Iris pigment epithelial cell (primary cell): ENCODE results near the genes TIGD6, CSF1R and CAMK2A.

GRCh38 chr5:149872367-149873060, 72.1 kb downstream of the PDE6A start:
- RRBS = no CpG with 5 or more reads among the region's 11 CpGs

GRCh38 chr5:149932787-149933084, 11.9 kb downstream of the PDE6A start:
- RRBS = 66% methylated on average over 3 of the region's 14 CpGs

GRCh38 chr5:149959321-149959816, 1.2 kb upstream of the SLC26A2 start:
- RRBS = no CpG with 5 or more reads among the region's 5 CpGs

GRCh38 chr5:149959933-149960421, 581 bp upstream of the SLC26A2 start:
- RRBS = no CpG with 5 or more reads among the region's 18 CpGs

DNA sequence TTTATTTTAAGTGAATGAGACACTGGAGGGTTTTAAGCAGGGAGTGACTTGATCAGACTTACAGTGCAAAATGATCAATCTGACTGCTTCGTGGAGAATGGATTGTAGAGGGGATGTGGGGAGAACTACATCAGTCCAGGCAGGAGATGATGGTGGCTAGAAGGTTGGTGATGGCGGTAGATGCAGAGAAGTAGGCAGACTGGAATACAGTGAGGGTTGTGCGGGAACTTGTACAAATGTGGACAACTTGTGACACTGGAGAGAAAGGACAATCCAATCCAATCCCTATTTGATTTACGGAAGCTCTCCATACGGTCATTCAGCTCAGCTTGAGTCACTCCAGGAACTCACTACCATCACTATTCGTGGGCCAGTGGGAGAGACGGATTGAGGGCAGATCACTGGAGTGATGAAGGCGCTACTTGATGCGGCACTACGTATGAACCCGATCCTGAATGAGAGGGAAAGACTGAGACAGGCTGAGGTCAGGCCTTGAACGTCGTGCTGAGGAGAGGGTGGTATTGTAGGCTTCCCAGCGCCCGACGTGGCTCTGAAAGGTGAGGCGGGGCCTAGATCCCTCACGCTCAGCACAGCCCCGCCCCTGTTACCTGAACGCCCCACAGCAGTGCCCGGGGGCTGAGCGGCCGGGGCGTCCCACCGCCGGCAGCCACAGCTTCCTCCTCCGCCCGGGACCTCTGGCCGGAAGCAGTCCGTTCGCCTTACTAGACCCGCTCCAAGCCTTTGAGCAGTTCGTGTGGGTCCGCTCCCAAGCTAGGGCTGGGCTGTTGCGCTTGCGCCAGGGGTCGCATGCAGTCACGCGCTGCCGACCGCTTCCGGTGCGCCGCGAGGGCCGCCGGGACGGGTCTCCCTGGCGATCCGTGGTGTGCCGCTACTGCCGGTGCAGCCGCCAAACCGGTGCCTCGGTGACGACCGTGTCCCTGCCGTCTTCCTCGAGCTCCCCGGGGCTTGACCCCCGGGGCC, at the start of gene TIGD6:
TSS of gene TIGD6 (minus strand) at position 789 of the 981 bp plus-strand sequence.
- RRBS = under 1% methylated on average over 13 of the region's 61 CpGs

DNA sequence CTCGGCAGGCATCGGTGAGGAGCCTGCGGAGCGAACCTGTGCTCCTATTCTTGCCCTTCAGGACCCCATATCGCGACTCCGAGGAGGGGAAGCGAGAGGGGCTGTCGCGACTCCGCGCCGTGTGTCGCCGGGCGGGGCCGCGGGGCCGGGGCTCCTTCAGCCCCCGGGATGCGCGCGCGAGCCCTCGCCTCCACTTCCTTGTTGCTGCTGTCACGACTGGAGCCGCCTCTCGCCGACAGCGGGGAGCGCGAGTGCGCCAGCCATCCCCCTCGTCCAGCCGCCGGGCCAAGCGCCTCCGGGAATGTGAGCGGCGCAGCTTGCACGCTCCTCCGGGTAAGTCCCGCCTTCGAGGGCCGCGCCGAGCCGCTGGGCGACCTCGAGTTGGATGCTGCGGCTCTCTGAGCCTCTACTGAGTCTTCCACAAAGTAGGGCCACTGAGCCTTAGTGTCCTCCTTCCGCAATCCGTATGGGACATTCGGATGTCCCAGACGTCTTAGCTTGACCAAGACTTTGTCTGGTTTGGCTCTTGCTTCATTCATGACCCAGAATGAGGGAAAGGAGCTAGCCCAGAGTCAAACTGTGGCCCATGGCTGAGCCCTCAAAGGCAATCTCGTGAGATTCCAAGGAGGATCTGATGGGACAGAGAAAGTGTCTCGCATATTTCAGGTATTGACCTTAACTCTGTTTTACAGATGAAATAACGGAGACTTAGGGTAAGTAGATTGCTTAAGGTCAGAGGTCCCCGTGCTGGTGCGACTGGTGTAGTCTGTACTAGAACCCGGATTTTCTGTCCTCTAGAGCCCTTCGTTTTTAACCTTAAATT, 519 bp downstream of the HMGXB3 start:
- RRBS = no CpG with 5 or more reads among the region's 62 CpGs

DNA sequence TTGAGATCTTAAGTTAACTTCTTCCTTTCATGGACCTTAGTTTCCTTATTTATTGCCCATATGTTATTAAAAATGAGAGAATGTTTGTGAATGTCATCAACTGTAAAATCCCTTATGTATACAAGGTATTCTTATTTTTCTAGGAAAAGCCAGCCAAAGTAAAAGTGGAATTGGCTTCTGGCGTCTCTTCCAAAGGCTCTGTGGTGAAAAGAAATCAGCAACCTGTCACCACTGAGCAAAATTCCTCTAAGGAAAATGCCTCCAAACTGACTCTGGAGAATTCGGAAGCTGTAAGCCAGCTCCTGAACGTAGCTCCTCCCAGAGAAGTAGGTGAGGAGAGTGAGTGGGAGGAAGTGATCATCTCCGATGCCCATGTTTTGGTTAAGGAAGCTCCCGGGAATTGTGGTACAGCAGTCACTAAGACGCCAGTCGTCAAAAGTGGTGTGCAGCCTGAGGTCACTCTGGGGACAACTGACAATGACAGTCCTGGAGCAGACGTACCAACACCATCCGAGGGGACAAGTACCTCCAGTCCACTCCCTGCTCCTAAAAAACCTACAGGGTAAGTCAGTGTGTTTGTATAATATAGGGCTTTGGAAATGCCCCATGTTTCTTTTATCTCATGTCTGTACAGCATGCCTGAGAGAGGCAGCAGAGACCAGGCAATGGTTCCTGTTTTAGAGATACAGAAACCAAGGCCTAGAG, 23.7 kb downstream of the HMGXB3 start:
- RRBS = no CpG with 5 or more reads among the region's 9 CpGs

DNA sequence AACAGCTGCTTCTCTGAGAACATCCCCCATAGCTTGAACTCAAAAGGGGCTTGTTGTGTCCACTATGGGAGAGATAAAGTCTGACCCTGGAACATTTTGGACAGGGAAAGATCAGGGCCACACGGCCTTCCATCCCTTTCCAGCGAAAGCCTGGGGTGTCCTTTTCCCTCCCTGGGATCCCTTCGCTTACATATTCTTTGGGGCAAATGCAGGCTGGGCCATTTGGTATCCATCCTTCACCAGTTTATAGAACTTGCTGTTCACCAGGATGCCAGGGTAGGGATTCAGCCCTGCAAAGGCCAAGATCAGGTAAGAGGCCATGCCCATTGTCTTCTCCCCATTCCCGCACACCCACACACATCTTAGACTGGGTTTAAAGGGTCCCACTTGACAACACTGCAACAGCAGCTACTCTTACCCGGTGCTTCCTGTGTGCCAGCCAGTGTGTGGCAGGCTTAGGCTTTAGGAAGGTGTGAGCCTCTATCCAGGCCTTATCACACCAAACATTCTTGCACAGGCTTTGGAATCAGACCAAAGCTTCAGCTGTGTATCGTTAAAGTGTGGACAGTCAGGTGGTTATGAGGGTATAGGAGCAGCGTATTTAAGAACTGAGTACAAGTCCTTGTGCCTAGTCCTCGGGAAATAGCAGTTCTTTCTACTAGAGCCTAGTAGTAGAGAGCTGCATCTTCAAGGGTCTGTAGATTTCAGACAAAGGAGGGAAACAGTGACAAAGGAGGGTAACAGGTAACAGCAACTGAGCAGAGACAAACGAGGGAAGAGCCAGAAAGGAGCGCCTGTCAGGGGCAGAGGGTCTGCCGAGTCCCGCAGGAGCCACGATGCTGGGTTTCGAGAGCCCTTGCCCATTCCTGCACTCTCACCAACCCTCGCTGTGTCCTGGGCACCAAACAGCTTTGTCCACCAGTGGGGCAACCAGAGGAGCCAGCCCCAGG, 31.0 kb downstream of the CSF1R start:
- RRBS = no CpG with 5 or more reads among the region's 15 CpGs

GRCh38 chr5:150086211-150087092, at the start of gene CSF1R:
TSS of gene CSF1R (minus strand) at chr5:150086554.
- RRBS = no CpG with 5 or more reads among the region's 9 CpGs

- RRBS = no CpG with 5 or more reads among the region's 14 CpGs
Measured at GRCh38 chr5:150115464-150116138, 29.2 kb upstream of the CSF1R start.

DNA sequence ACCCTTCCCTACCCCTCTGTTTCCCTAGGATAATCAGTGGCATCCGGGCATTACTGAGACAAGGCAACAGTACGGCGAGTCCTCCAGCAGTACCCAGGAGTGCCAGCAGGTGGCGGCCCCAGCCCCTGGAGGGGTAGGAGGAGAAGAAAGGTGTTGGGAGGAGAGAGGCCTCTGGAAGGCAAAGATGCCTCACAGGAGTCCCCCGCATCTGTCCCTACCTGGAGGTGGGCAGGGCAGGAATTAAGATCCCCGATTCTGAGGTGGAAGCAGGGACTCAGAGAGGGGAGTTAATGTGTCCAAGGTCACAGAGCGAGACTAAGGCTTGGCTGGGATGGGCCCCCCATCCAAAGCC, 4.9 kb upstream of the CDX1 start:
- RRBS = no CpG with 5 or more reads among the region's 7 CpGs

DNA sequence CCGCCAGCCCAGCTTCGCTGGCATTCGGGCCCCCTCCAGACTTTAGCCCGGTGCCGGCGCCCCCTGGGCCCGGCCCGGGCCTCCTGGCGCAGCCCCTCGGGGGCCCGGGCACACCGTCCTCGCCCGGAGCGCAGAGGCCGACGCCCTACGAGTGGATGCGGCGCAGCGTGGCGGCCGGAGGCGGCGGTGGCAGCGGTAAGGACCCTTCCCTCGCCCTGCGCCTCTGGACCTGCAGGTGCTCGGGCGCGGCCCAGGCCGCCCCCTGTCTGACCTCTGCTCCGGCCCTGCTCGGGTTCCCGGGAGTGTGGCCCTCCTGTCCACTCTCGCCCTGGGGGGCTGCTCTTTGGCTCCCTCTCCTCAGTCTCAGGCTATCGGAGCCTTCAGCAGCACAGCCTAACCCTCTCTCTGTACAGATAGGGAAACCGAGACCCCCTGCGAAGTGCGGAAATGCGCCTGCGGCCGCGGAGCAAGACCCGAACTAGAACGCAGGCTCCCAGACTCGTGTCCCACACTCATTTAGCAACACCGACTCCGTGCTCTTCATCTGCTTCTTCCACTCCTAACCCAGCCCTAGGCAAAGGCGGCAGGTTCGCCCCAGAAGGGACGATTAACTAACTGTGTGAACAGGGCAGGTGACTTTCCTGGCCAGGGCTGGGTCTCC, 679 bp downstream of the CDX1 start:
- RRBS = 49% methylated on average over 14 of the region's 52 CpGs

DNA sequence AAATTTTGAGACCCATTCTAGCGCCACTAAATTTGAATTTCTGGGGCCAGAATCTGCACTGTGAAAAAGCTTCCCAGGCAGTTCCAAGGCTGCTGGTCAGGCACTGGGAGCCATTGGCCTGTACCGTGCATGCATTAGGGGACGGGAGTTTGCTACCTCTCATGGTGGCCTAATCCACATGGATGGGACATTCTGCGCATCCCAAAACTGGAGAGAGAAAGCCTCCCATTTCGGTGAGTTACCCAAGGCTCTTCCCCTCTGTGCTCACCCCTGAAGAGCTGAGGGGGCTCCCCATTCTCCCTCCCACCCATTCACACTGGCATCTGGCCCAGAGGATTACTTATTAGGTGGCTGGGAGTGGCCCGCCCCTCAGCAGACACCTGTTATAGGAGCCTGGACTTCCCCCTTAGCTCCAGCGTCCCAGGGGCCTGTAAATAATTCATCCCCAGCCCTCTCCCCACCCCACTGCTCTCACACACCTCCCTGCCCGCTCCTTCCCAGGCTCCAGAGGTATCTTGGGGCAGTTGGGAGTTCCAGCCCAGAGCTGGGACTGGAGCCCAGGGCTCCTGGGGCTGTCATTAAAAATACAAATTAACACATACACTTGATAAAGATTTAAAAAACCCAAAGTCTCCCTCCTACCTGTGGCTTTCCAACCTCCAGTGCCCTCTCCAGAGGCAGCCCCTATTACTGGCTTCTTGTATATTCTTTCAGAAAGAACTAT, 11.6 kb downstream of the CDX1 start:
- RRBS = no CpG with 5 or more reads among the region's 8 CpGs

GRCh38 chr5:150289571-150290171, at the start of gene CAMK2A:
TSS of gene CAMK2A (minus strand) at chr5:150289773.
- RRBS = 8% methylated on average over 3 of the region's 23 CpGs

GRCh38 chr5:150383641-150383940, 26.1 kb downstream of the TCOF1 start:
- RRBS = no CpG with 5 or more reads among the region's 1 CpG

DNA sequence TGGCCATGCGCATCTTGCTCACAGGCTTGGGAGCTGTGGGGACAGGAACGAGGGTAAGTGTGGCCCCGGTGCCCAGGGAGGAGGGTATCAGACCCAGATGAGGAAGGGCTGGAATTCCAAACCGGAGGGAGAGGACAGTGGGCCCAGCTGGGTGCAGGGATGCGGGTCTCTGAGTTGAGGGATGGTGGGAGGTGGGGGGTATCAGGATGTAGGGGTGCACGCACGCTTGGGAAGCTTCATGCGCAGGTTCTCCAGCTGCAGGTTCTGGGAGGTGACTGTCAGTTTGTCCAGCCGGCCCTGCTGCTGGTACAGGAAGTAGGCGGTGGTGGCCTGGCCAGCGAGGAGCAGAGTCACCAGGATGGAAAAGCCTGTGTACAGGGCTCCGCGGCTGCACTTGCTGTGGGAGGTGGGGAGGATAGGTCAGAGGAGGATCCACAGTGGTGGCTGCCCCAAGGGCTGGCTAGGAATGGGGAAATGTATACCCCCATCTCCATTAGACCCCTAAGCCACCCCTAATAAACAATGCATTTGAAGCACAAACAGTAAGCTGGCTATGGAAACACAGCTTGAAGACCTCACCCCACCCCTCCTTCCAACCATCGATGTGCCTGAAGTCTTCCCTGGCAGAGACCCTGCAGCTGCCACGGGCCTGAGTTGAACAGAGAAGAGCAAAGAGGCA, 5.6 kb downstream of the CD74 start:
- RRBS = no CpG with 5 or more reads among the region's 15 CpGs

DNA sequence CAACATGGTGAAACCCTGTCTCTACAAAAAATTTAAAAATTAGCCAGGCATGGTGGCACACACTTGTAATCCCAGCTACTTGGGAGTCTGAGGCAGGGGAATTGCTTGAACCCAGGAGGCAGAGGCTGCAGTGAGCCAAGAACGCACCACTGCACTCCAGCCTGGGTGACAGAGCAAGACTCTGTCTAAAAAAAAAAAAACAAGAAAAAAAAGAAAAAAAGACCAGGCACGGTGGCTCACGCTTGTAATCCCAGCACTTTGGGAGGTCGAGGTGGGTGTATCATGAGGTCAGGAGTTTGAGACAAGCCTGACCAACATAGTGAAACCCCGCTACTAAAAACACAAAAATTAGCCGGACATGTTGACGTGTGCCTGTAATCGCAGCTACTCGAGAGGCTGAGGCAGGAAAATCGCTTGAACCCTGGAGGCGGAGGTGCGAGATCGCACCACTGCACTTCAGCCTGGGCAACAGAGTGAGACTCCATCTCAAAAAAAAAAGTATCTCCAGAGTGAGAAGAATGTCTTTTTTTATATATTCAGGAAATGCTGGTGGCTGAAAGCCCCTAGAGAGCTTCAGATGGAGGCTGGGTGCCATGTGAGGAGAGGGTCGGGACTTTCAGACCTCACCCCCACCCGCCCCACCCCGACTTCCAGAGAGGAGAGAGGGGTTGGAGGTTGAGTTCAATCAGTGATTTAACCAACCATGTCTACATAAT, 1.6 kb upstream of the CD74 start:
- RRBS = no CpG with 5 or more reads among the region's 16 CpGs

GRCh38 chr5:150448538-150449596, 672 bp downstream of the RPS14 start:
- RRBS = no CpG with 5 or more reads among the region's 44 CpGs

- RRBS = no CpG with 5 or more reads among the region's 5 CpGs
Measured at GRCh38 chr5:150457102-150457463, 7.5 kb upstream of the RPS14 start.

GRCh38 chr5:150487321-150488362, 20.3 kb upstream of the NDST1 start:
- RRBS = no CpG with 5 or more reads among the region's 10 CpGs